Occipital lobe (tissue), 2 donors: ENCODE results near the gene DEFB108B.

DNA sequence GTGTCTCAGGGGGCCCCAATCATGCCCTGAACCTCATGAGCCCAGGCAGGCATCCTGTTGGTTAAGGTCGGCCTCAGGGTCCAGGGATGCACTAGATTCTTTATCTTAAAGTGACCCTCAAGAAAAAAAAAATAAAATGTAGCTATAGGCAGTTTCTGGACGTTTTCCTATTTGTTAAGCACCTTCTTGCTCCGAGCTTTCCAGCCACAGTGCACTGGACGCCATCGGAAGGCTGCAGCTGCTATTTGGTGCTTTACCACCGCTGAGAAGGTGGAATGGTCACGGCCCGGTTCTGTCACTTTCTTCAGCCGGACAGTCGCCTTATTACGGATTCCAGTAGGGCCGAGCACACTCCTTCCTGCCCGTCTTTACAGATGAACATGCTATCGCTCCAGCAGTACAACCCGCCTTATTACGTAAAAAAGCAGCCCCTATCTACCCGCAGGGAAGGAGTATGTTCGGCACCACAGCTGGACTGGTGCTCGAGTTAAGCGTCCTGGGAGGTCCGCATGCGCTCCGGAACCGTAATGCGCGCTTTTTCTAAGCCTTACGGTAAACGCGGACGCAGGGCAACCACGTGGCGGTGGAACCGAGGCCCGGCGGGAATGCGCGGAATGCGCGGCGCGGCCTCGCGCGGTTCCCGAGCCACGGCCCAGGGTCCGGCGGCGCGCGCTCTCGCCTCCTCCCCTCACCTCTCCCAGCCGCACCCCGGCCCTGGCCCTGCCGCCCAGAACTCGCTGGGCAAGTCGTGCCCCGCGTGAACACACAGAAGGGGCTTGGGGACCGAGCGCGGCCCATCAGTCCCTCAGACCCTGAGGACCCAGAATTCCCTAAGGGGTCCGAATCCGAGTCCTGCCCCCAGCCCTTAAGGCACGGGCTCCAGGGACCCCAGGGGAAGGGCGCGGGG lies 4.6 kb upstream of the CCND1 start:
- RAMPAGE, long total RNA = no peak

DNA sequence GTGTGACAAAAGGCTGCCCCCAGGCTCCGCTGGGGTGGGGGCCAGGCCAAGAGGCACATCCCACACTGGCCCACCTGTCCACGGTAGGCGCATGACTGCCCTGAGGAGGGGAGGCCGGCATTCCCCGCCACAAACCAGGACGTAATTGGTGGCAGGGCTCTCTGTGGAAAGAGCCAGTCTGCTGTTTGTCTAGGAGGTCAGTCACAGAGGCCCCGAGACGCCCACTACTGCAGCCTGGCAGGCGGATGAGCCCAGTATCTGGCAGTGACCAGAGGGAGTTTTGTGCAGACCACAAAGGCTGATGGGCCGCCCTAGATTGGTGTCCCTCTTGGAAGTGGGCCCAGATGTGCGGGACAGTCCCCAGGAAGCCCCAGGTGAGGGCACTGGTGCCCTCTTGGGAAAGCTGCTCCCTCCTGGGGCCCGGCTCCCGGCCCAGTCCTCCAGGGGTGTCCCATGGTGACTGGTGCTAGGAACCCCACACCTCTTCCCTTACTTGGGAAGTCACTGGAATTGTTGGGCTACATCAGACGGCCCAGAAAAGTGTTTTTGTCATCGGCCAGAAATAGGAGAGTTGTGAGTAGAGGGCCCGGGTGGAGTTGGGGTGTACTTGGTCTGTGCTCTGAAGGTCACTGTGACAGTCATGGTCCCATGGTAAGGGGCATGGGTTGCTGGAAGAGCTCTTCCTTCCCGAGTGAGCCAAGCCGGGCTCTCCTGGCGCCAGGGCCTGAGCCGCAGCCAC lies 5.9 kb downstream of the CCND1 start:
- RAMPAGE, long total RNA = no peak

DNA sequence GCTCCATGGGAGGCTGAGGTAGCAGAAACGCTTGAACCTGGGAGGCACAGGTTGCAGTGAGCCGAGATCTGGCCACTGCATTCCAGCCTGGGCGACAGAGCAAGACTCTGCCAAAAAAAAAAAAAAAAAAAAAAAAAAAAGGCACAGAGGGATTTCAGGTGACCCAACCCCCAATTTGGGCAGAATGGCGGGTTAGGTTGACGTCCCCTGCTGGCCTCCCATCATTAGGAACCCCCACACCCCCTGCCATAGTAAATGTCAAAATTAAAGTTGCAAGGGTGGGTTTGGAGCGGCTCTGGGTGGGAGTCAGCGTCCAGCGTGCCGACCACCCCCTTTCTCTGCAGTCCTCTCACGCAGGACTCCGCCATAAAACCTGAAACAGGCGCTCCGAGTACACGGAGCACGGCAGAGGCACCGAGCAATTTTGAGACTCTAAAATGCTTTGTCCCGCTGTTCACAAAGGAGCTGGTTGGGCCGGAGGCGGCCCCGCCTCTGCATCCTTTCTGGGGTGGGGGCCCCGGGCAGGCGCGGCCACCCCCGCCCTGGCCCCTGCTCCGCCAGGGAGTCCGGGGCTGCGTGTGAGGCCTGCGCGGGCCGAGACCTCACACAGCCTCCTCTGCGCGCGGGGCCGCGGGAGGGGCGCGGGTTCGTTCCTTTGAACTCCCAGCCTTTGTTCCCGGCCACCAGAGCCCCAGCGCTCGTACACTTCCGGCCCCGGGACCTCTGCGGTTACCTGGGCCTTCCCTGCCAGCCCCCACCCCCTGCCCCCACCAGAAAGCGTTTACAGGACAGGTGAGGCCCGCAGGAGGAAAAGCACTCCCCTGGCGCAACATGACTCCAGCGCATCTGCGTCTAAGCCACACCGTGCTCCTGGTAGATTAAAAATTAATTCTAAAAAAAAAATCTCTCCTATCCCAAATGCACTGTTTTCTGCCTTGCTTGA lies 1.7 kb downstream of the FGF19 start:
- RAMPAGE, long total RNA = no peak

- RAMPAGE, long total RNA = no peak
These were observed 35.6 kb upstream of the FGF3 start for GRCh38 chr11:69854902-69855220.

GRCh38 chr11:69921520-69921856 lies 102.3 kb upstream of the FGF3 start:
- RAMPAGE, long total RNA = no peak

GRCh38 chr11:69943523-69943965 lies 124.3 kb upstream of the FGF3 start:
- RAMPAGE, long total RNA = no peak

GRCh38 chr11:69948139-69949305 lies 129.3 kb upstream of the FGF3 start:
- RAMPAGE, long total RNA = no peak

DNA sequence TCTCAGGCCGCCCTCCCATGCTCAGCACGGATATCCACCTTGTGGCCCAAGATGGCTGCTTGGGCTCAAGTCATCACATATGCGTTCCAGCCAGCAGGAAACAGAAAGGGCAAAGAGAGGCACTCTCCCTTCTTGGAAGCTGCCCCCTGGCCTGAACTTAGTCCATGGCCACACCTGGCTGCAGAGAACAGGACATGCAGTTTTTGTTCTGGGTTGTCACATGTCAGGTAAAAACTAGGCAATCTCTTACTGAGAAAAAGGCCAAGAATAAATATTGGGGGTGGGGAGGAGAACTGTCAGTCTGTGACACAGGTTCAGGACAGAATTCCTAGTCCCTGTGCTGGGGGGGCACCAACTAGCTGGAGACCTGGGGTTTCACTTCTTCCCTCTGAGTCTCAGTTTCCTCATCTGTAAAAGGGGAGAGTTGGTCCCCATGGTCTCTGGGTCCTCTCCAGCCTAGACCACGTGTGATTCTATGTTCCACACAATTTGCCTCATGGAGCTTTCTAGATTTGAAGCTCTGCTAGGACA lies 107.2 kb upstream of the ANO1 start:
- RAMPAGE, long total RNA = no peak

DNA sequence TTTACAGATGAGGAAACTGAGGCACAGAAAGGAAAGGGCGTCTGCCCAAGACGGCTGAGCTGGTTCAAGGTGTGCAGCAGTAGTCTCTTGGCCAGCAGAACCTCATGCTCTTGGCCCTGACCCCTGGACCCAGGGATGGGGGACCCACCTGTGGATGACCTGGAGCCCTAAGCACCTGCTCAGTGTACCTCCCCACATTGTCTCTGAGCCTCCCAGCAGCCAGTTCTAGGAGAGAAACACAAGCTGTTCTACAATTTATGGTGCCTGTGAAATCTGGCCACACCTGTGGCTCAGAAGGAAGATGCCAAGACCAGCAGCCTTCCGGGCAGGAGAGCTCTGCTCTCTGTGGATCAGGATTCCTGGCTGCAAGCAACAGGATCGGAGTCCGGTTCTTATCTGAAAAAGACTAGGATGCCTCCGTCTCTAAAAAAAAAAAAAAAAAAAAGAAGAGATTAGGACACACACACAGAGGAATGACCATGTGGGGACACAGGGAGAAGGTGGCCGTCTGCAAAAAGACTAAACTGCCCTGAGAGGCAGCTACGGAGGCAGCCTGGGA lies 103.6 kb upstream of the ANO1 start:
- RAMPAGE, long total RNA = no peak

DNA sequence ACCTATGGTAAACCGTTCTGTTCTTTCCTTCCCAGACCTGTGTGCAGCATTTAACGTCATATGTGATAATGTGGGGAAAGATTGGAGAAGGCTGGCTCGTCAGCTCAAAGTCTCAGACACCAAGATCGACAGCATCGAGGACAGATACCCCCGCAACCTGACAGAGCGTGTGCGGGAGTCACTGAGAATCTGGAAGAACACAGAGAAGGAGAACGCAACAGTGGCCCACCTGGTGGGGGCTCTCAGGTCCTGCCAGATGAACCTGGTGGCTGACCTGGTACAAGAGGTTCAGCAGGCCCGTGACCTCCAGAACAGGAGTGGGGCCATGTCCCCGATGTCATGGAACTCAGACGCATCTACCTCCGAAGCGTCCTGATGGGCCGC lies 3.0 kb downstream of the FADD start:
- RAMPAGE, long total RNA = no peak

DNA sequence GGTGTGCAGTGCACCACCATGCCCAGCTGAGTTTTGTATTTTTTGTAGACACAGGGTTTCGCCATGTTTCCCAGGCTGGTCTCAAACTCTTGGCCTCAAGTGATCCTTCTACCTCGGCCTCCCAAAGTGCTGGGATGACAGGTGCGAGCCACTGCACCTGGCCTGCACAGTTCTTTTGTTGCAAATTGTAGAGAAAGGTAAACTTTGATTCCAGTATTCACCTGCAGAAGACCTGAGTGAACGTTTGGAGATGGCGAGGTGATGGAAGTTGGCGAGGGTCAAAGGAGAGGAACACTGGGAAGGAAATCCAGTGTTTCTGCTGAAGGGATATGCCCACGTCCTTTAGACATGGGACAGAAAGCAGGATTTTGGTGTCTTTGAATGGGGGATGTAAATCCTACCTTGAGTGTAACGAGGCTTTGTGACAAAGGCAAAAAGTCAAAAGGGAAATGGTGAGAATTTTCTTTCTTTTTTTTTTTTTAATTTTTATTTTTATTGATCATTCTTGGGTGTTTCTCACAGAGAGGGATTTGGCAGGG lies 23.7 kb downstream of the PPFIA1 start:
- RAMPAGE, long total RNA = no peak

DNA sequence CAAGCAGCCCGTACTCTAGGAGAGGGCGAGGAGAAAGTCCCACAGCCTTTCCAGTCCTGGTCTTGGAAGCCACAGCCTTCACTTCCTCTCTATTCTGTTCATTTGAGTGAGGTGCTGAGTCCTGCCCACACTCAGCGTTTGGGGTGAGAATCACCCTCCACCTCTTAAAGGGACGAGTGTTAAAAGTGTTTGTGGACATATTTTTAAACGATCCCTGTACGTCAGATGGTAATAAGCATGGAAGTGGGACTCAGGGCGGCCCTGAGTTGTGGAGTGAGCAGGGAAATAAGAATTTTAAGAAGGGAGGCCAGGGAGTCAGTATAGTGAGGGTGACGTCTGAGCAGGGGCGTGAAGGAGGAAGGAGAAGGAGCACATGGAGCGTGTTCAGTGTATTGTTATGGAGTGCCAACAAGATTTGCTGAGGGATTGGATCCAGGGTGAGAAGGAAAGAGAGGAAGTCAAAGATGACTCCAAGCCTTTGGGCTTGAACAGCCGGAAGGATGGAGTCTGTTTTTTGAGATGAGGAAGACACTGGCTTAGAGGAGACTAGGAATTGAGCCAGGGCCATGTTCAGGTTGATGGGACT lies 57.3 kb upstream of the CTTN start:
- RAMPAGE, long total RNA = no peak

DNA sequence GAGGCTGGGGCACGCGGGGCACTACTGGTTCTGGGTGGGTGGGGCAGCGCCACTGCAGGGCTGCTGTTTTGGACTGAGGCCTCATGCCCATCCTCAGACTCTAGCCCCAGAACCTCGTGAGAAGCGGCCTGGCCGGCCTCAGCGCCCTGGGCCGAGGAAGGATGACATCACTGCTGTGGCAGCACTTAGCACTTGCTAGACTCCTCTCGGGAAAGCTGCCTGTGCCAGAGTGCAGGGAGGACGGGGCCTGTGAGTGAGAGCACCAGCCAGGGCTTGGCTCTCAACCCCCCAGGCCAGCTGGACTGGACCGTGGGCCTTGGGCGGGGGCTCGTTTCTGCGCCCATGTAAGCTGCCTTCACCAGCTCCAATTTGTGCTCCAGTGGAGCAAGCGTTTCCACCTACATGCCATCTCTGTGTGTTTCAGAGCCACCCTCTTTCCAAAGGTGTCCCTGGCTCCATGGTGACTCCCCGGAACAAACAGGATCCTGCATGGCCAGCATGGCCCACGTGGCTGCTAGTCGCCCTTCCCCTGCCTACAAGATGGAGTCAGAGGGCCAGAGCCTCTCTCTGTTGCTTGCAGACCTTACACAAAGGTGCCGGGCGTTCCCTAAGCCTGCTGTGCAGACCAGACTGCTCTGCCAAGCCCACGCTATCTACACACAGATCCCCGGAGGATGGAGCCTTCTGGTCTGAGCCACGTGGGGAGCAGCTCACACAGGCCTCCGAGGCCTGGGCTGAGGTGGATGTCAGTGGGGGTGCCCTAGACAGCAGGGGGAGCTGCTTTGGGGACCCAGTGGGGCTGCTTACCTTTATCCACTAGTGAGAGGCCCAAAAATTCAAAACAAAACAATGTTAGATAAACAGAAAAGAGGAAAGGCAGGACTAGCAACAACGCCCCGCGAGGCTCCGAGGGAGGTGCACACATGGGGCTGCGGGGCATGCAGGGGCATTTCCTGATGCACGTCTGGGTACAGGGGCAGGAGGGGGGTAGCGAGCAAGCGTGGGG lies 103.1 kb downstream of the CTTN start:
- RAMPAGE, long total RNA = no peak

- RAMPAGE, long total RNA = no peak
These were observed 169.5 kb downstream of the CTTN start for GRCh38 chr11:70567557-70568436.

DNA sequence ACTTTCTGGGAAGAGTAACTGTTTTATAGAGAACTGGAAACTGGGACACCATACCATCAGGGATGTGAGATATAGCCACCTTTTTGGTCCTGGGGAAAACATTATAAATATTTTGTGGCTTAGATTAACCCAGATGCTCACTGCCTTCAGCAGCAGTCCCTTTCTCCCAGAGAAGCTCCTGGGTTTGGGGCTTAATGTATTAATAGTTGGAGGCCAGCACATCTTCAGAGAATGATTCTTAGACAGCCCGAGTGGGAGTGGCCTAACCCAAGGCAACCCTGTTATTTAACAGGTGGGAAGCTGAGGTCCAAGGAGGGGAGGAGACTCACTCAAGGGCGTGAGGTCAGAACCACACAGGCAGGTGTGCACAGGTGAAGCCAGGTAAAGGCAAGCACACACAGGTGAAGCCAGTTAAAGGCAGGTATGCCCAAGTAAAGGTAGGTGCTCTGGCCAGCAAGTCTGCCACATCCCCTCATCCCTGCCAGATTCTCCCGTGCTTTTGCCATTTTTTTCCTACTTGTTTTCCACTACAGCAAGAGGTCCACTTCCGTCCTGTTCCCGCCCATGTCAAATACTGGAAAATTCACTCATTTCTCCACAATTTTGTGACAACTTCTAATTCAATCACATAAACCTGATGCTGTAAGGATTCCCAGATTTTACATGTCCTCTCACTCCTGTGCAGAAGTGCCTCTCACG lies 2.9 kb upstream of the SHANK2 start:
- RAMPAGE, long total RNA = no peak

DNA sequence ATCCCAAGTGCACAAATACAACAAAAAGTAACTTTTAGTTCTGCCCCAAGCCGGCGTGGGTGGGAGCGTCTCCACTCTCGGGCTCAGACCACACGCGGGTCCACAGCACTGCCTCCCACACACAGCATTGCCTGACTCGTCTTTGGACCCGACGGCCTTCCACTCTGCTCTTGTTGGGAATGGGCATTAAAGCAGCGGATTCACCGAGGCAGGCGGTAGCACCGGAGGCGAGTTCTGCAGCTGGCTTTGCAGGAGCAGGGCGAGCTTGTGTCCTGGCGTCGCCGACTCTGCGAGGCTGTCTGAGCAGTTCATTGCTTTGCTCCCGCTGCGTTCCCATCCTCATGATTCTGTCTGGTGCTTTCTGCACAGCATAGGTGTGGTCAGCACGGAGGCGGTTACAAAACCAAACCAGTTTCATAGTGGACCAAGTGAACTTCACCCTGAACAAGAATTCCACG lies 23.1 kb downstream of the NADSYN1 start:
- RAMPAGE, long total RNA = no peak

- RAMPAGE, long total RNA = no peak
These were observed 28.5 kb downstream of the NADSYN1 start for GRCh38 chr11:71481209-71482186.

- RAMPAGE, long total RNA = no peak
These were observed at the start of gene DEFB108B for GRCh38 chr11:71832983-71833312. DEFB108B (plus strand) TSS chr11:71833200.

DNA sequence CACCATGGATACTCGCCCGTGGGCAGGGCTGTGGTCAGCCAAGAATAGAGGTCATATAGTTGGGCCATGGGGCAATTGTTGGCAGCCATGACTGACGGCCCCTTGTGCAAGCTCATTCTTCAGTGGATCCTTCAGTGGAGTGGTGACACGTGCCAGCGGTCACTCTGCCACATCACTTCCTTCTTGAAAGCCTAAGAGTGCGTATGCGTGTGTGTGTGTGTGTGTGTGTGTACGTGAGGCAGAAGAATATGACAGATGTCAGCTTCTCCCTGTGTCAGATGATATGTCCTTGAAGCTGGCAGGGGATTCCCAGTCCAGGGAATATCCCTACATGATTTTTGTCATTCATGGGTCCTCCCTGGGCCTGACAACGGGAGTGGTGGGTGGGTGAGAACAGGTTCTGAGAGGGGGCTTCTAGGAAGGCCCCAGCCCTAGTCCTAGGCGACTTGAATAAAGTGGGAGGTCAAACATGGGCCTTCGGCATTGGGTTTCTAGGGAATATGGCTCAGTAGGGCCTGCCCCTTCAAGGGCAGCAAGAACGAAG lies 1.6 kb upstream of the IL18BP start:
- RAMPAGE, long total RNA = no peak

DNA sequence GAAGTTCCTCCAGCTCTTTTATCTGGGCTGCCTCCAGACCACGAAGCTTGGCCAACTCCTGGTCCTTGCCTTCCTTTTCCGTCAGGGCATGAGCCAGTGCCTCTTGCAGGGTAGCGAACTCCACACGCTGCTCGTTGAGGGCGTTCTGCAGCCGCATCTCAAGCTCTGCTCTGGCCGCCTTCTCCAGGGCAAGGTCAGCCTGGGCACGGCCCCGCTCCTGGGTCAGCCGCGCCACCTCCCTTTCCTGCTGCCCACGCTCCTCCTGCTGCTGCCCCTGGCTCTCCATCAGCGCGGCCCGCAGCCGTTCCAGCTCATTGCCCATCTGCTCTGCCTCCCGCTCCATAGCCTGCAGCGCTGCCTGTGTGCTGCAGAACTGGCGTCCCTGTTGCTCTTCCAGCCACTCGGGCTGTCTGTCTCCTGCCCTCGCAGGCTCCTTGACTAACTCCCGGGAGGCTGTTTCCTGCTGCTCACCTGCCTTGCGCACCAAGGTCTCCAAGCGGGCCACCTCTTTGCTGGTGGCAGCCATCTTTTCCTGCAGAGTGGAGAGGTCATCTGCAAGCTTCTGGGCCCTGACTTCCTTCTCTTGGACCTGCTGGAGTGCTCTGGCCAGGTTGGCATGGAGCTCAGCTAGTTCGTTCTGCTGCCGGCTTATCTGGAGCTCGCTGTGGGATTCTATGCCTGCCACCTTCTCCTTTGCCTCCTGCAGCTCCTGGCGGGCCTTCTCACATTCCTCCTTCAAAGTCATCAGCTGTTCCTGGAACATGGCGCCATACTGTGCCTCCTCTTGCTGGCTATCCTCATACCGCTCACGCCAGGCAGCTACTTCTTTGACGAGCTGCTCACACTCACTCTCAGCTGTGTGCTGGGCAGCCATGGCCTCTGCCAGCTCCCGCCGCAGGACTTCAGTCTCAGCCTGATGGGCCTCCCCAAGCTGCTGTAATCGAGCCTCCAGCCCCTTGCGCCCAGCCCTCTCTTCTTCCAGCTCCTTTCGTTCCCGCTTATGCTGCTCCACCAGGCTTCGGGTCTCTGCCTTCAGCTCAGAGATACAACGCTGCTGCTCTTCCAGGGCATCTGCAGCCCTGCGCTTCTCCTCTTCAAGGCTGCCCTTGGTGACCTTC lies 15.9 kb downstream of the IL18BP start:
- RAMPAGE, long total RNA = no peak